Measurements from ENCODE around the genes CEP112 and CACNG4.

DNA sequence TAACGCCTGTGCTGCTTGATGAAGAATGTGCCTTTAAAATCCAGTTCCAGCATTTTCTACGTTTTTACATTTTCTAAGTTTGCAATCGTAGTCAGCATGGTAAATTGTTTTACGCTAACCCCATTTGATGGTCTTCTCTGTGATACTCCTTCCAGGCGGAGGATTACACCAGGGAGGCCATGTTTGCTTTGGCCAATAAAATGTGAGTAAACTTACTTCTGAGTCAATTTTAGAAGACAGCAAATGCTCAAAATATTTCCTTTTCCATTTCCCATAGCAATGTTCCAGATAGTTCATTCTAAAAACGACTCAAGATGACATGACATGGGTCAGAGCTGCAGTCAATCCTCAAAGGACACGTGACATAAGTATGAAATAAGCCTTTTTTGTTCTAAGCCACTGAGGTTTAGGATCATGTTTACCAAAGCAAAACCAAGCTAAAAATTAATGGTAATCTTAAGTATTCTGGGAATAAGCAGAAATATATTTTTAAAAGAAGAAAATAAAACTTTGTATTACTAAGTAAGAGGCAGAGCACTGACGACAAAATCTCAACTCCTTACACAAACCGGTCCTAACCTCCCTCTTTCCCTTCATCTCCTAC is 266.3 kb downstream of the CEP112 start:
- PRO-cap, 7 experiments, result no peak in any of the 7 experiments
- RAMPAGE, long total RNA, 2 experiments, result no peak in any of the 2 experiments

DNA sequence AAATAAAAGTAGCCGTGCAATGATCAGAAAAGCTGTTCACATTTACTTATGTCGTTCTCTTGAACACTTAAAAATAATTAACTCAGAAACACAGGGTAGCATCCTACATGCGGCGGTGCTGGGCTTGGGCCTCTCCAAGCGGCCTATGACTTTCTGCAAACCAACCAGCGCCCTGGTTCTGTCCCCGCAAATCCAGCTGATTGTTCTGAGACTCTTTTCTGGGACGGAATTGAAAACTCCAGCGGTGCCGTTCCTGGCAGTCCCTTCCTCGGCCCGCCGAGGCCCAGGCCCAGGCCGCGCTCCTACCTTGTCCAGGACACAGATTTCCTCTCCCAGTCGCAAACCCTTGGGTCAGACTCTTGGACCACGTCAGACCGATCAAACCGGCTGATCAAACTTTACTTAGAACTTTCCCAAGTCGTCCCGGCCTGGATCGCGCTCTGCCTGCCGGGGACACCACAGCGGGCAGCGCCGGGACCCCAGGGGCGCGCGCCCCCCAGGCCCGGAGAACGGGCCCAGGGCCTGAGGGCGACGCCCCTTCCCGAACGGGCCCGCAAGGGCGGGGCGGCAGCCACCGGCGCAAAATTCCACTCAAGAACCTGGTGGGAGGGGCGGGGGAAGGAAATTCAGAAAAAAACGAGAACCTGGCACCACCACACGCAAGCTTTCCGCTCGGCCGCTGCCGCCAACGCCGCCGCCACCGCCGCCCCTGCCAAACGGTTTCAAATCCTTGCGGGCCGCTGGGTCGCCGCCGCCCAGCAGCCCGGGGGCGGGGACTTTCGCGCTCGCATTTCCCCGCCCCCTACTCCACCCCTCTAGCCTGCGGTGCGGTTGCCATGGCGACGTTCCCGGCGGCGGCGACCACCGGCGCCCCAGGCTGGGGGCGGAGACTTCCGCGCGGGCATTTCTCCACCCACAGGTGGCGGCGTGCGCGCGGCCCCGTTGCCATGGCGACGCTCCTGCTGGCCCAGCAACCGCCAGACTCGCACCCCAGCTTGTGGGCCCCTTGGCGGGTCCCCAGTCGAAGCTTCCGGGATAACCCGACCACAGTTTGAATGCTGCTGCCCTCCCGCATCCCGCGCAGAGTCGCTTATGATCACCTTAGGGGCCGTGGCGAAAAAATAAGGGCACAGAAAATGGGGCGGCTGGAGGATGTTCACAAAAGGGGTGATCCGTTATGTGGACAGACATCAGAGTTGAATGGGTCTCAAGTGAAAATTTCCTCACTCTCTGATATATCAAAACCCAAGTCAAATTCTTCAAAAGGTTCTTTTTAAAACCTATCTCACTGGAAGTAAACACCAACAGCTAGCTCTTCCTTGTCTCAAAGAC is at the start of gene CEP112:
Gene CEP112, minus strand, starts transcription at position 781 of the 1,332 bp plus-strand sequence.
- PRO-cap, 7 experiments, result peak in 7 of 7 experiments; most common plus-strand start position 1,020 of the sequence (in 2); most common minus-strand start position 718 of the sequence (in 6)
- RAMPAGE, long total RNA, 2 experiments, result start-site peak on the minus strand in 2 of 2 experiments, centred at positions 503 to 871 of the sequence, 31 to 115 reads per replicate

- PRO-cap, 7 experiments, result no peak in any of the 7 experiments
- RAMPAGE, long total RNA, 2 experiments, result no peak in any of the 2 experiments
These were observed 100.0 kb downstream of the PRKCA start for GRCh38 chr17:66402501-66402759.

GRCh38 chr17:66415329-66415837 is 113.0 kb downstream of the PRKCA start:
- PRO-cap, 7 experiments, result no peak in any of the 7 experiments
- RAMPAGE, long total RNA, 2 experiments, result no peak in any of the 2 experiments

DNA sequence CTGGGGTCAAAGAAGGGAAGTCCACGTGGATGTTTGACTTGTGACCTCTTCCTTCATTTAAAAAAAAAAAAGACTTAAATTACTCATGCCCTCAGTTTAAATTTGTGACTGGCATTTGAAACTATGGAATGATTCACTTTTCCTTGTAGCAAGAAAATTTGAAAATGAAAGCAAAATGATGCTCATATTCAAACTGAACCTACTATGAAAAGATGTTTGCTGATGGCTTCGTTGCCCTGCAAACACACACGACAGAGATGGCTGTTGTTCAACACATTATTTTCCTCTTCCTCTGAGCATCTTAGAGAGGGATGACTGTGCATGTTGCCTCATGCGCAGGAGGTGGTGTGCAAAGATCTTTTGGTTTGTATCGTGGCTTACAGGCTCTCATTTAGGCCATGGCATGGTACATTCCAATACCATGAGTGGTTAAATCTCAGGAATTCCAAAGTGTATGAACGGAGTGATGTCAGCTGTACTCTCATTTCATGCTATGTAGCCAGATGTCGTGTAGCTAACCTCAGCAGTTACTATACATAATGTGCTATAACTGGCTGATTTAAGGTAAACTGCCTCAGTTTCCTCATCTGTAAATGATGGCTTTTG is 164.5 kb downstream of the PRKCA start:
- PRO-cap, 7 experiments, result no peak in any of the 7 experiments
- RAMPAGE, long total RNA, 2 experiments, result no peak in any of the 2 experiments

- PRO-cap, 7 experiments, result no peak in any of the 7 experiments
- RAMPAGE, long total RNA, 2 experiments, result no peak in any of the 2 experiments
These were observed 206.3 kb downstream of the PRKCA start for GRCh38 chr17:66508717-66509155.

GRCh38 chr17:66682405-66682736 is 152.5 kb upstream of the CACNG5 start:
- PRO-cap, 7 experiments, result peak in 3 of 7 experiments; most common plus-strand start chr17:66682524 (in 3)
- RAMPAGE, long total RNA, 2 experiments, result no peak in any of the 2 experiments

GRCh38 chr17:66715677-66716144 is 119.2 kb upstream of the CACNG5 start:
- PRO-cap, 7 experiments, result no peak in any of the 7 experiments
- RAMPAGE, long total RNA, 2 experiments, result no peak in any of the 2 experiments

DNA sequence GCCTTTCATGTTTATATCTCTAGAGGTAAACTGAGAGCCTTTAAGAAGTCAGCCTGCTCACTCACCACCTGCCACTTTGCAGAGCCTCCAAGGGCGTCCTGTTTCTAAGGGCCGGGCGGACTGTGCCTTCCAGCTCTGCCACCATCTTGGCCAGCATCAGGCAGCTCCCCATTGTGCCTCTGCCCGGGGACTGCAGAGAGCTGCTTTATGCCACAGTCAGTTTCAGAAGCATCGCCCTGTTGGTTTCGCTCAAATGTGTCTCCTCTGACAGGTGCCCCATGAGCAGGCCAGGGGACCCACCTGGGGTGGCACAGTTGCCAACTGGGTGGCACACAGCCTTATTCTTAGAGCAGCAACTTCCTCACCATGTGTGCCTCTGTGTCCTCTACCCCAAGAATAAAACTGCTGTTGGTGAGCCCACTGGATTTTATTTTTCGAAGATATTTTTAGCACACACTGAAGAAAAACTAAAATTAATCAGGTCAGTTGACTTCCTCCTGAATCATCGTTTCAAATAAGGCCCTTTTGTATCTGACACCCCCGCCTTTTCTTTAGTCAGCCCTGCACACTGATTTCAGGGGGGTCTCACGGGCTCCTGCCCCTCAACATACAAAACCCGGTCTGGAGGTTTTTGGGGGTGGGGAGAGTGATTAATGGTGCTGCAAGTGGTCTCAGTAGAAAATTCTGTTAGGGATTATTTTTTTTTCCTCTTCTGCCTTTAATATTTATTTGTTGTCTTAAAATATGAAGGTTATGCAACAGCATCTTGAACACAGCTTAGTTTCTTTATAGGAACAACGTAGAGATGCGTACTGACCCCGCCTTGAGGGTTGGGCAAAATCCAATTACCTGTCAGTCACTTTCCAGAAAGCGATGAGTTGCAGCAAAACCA is 44.8 kb upstream of the CACNG5 start:
- PRO-cap, 7 experiments, result no peak in any of the 7 experiments
- RAMPAGE, long total RNA, 2 experiments, result no peak in any of the 2 experiments

DNA sequence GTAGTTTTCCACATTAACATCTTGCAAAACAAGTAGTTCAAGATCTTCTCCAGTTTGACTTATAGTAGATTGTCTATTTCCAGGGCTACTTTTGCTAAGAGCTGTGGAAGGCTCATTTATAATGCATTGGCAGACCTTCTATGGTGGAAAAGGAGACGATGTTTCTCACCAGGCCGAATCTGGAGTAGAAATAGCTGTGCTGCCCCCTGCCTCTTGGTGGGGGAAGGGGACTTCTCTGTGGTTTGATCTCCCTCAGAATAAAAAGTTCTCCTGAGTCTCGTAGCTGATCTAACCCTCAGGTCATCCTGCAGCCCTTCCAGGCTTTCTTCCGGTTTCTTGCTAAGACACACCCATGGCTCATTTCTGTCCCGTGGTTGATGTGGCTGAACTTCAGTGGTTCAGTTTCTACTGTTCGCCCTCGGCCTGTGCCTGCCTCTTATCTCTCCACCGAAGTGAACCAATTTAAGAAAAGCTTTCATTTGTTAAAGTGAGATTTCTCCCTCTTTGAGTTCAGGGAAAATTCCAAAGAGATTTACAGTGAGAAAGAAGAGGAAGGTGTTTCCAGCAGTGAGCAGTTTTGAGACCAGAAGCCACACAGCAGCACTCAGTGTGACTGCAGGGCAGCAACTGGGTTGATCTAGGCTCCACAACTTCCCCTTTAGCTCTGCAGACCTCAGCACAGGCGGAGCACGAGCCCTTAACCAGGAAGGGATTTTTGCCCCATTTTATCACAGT is 35.0 kb upstream of the CACNG5 start:
- PRO-cap, 7 experiments, result no peak in any of the 7 experiments
- RAMPAGE, long total RNA, 2 experiments, result no peak in any of the 2 experiments

DNA sequence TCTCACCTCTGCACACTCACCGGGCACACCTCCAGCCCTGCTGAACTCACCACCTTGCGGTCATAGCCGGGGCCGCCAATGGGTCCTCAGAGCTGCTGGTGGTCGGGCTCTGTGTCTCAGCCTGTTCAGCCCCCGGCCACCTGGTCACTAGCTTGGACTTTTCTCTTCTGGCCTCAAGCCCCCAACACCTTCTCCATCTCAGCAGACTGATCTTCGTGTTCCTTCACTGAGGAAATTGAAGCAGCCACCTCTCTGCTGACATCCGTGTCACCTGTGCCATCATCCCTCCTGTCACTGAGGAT is 53.5 kb upstream of the CACNG4 start:
- PRO-cap, 7 experiments, result no peak in any of the 7 experiments
- RAMPAGE, long total RNA, 2 experiments, result no peak in any of the 2 experiments

DNA sequence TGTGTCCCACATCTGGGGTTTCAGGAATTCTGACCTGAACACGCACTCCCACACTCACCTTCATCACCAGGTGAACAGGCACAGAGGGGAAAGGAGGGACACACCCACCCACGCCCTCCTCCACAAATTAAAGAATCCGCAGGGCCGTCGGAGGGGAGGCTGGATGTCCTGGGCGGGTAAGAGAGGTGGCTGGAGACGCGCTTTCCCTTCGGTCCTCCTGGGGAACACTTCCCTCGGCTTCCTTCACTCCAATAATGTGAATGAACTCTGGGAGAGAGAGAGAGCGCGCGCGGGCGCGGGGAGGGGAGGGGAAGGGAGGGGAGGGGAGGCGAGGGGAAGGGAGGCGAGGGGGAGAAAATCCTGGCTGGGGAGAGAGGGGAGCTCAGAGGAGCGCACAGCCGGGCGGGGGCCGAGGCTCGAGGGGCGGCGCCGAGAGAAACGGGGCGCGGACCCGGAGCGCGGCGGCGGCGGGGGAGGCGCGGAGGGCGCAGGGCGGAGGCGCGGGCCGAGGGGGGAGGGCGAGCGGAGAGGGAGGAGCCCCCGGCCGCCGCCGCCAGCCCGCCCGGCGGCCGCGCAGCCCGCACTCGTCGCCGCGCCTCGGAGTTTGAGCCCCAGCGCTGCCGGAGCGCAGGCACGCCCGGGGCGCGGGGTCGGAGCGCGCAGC is at the start of gene CACNG4:
Gene CACNG4, plus strand, starts transcription at position 583 of the 664 bp plus-strand sequence.
- PRO-cap, 7 experiments, result no peak in any of the 7 experiments
- RAMPAGE, long total RNA, 2 experiments, result no peak in any of the 2 experiments

GRCh38 chr17:67056505-67056852 is 12.1 kb downstream of the CACNG1 start:
- PRO-cap, 7 experiments, result no peak in any of the 7 experiments
- RAMPAGE, long total RNA, 2 experiments, result no peak in any of the 2 experiments

DNA sequence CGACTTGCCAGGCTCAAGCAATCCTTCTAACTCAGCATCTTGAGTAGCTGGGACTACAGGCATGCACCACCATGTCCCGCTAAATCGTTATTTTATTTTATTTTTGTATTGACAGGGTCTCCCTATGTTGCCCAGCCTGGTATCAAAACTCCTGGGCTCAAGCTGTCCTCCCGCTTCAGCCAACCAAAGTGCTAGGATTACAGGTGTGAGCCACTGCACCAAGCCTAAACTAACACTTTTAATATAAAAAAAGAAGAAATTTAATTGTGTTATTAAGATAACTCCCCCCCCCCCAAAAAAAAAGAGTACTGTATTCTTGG is 24.5 kb downstream of the HELZ start:
- PRO-cap, 7 experiments, result no peak in any of the 7 experiments
- RAMPAGE, long total RNA, 2 experiments, result no peak in any of the 2 experiments

GRCh38 chr17:67293771-67294180 is 48.8 kb upstream of the HELZ start:
- PRO-cap, 7 experiments, result no peak in any of the 7 experiments
- RAMPAGE, long total RNA, 2 experiments, result no peak in any of the 2 experiments

DNA sequence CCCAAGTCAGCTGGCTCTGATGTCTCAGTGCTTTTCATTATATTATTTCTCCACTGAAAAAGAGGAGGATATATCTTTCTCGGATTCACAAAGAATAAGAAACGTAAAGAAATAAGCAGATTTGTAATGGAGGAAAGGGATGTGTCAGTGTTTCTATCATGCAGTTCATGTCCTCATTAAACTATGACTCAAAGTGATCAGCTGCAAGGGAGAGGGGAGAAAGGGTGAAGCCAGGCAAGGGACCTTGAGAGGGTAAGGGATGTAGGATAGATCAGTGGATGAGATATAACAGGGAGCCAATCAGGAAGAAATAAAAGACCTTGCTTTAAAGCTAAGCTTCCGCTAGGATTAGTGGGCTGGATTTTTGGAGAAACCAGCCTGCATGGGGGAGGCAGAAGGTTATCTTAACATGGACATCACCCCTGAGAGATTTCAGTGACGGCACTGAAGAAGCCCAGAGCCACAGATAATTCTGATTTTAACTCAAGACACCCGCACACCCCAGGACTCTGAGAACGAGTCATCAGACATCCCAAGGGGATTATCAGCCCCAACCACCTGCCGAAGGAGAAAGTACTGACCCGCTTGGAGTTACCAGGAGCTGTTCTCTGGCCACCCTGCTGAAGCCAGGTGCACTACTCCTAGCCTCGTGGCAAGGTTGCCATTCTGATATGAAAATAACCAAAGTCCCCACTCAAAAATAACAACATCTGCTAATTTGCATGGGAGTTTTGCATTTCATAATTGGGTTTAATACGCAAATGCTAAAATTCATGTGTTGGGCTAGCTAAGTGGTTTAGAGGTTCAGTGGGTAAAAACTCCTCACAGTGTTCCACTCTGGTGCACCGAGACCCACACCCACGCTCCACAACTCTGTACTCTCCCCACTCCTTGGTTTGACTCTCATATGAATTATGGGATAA is 143.2 kb upstream of the NOL11 start:
- PRO-cap, 7 experiments, result no peak in any of the 7 experiments
- RAMPAGE, long total RNA, 2 experiments, result no peak in any of the 2 experiments

GRCh38 chr17:67650737-67651338 is 66.9 kb upstream of the NOL11 start:
- PRO-cap, 7 experiments, result no peak in any of the 7 experiments
- RAMPAGE, long total RNA, 2 experiments, result no peak in any of the 2 experiments

DNA sequence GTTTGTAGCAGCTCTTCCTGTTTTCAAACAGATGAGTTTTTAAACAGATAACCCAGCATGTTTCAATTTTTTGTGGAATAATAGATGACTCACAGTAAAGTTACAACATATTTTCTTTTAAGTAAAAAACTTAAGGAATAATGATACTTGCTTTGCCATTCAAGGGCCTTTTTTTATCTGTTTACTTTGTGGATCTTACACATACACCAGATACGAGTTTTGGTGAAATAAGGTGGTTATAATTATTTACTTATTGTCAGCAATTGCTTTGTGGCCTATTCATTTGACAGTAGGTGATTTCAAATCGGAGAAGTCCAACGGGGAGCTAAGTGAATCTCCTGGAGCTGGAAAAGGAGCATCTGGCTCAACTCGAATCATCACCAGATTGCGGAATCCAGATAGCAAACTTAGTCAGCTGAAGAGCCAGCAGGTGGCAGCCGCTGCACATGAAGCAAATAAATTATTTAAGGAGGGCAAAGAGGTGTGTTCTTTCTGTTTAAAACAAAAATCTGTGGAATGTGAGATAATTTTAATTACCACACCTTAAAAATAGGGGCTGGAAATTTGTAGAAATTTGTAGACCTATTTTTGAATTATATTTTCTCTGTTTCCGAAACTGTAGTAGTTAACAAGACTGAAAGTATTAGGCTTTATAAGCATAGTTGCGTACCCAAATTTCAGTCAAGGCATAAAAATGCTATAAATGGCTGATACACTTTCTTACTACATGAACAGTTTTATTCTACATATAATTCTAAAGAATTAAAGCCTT is 66.4 kb downstream of the BPTF start:
- PRO-cap, 7 experiments, result no peak in any of the 7 experiments
- RAMPAGE, long total RNA, 2 experiments, result no peak in any of the 2 experiments

DNA sequence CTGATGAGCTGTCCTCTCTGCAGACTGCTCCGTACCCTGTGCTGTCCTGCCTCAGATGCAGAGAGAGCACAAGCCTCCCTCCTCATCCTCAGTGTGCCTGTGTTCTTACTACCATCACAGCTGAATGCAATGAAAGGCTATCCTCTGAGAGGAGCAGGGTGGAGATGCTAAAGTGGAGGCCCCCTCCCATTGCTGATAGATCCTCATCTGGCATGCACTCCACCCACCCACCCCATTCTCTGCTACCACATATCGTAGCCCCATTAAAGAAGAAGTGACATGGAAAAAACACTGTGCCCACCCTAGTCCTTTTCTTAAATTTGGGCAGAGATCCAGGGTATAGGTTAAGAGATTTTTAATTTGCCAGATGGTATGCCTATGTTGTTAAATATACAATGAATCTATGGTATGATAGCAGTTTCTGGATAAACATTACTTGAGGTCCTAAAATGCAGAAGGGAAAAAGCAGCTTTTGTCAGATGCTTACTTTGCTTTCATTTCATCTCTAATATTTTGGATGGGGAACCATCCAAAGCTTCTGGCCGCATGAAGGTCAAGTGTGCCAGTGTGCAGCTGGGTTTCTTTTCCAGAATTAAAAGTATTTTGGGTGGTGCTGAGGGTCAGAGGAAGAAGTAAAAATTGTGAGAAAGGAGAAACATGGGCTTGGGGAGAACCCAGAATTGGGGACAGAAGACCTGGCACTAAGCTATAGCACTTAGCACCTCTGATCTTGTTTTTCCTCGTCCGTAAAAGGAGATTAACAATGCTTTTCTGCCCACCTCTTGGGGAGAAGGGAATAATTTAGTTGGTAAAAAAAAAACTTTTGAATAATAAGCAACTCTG is 93.3 kb downstream of the KPNA2 start:
- PRO-cap, 7 experiments, result no peak in any of the 7 experiments
- RAMPAGE, long total RNA, 2 experiments, result no peak in any of the 2 experiments

- PRO-cap, 7 experiments, result no peak in any of the 7 experiments
- RAMPAGE, long total RNA, 2 experiments, result no peak in any of the 2 experiments
These were observed 63.0 kb upstream of the AMZ2 start for GRCh38 chr17:68184673-68185418.